ENCODE measurements around the genes CASK, SLC9A7 and RBM10.

GRCh38 chrX:41201200-41201627, 116.0 kb downstream of the USP9X start:
- RRBS = no CpG with 5 or more reads among the region's 3 CpGs

DNA sequence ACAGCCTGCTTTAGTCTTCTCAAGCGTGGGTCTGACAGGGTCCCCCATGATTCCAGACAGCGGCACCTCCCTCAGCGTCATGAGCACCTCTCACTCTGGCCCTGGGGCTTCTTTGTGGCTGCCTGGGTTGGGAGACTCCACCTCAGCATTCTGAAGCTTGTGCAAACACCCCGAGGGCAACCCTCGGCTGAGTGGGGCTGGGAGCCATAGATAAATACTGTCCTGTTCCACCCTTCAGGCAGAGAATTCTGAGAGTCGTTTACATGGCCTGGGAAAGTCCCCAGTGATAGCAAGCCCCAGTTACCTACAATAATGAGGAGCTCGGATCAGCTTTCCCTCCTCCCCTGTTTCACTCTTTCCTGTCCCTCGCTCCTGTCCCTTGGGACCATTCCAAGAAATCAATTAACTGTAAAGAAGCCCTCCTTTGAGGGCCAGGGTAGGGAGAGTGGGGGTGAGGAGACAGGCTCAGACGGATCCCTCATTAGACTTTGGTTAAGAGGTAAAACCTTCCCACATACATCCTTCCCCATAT, 31.6 kb upstream of the DDX3X start:
- RRBS = no CpG with 5 or more reads among the region's 9 CpGs

DNA sequence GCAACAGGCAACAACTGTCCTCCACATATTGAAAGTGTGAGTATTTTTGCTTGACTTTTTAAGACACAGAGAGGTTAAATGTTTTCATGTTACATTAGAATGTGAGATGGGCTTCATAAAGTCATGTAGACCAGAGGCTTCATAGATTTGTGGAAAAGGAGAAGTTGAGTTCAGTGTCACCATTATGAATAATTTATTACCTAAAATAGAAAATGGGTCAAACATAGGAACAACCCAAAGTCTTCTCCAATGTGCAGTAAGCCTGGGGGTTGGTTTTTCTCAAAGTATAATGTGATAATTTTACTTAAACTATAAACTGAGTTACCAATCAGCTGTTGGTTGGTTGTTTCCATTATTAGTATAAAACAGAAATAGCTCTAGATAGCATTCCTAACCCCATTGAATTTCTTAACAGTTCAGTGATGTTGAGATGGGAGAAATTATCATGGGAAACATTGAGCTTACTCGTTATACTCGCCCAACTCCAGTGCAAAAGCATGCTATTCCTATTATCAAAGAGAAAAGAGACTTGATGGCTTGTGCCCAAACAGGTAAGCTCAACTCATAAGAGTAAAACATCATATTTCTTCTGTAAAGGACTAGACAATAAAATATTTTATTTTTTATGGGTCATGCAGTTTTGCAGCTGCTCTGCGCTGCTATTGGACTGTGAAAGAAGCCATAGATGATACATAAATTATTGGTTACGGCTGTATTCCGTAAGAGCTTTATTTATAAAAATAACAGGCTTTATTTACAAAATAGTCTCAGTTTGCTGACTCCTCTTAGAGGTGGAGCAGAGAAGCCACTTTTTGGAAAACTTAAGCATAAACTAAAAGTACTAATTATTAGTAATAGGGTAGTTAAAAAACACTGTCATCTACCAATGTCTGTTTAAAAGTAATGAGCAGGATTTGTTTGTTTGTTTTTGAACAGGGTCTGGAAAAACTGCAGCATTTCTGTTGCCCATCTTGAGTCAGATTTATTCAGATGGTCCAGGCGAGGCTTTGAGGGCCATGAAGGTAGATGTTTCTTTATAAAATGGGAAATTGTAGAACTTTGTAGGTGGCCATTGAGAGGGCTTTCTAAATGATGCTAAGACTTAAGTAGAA, 9.2 kb downstream of the DDX3X start:
- RRBS = no CpG with 5 or more reads among the region's 6 CpGs

- RRBS = no CpG with 5 or more reads among the region's 5 CpGs
Observed at GRCh38 chrX:41346112-41346483, 12.1 kb downstream of the DDX3X start.

GRCh38 chrX:41475635-41476454, 28.7 kb downstream of the NYX start:
- RRBS = 28% methylated on average over 3 of the region's 13 CpGs

- RRBS = no CpG with 5 or more reads among the region's 4 CpGs
Observed at GRCh38 chrX:41573145-41573878, 115.5 kb upstream of the GPR34 start.

DNA sequence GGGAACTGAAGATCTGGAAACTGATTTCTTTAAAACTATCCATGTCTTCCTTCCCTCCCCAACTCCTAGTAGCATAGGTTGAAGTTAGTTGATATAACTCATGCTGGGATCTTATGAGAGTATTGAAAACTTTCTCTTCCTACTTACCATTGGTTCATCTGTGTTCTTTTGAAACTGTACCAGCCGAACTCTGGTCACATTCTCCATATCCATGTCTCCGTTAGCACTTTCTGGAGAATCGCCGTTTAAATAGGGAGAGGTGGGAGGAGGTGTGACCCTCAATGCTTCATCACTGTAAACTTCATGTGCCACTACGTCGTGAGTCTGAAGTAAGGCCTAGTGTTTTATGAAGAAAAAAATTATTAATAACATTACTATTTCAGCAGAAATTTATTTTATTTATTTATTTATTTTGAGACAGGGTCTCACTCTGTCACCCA, 110.6 kb upstream of the GPR34 start:
- RRBS = no CpG with 5 or more reads among the region's 6 CpGs

- RRBS = 14% methylated on average over 87 of the region's 155 CpGs
Observed at GRCh38 chrX:41922881-41923911, at the start of gene CASK. Gene CASK (minus strand): TSS chrX:41923554.

DNA sequence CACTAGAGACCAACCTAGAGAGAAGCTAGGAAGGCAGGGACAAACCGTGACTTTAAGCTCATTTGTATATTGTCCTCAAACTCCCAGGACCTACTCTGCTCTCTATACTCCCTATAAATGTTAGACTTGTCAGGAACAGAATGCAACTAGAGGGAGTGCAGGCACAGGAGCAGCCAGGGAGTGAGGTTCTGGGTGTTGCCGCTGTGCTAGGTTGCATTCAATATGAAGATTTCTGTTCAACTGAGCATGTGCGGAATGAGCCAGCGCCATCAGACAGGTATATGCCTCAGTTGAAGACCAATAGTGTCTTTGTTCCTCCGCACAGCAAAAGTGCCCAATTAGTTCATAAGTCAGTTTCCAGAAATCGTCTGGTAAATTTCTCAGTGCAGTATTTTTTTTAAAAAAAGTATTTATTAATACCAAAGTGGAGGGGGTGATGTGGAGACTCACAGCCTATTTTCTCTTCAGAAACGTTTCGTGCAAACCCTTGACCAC, 1.0 kb upstream of the CASK start:
- RRBS = no CpG with 5 or more reads among the region's 8 CpGs

- RRBS = no CpG with 5 or more reads among the region's 5 CpGs
Observed at GRCh38 chrX:41946104-41946488, 22.7 kb upstream of the CASK start.

GRCh38 chrX:43699971-43700646, 44.0 kb downstream of the MAOA start:
- RRBS = no CpG with 5 or more reads among the region's 4 CpGs

GRCh38 chrX:43973738-43974107, 533 bp upstream of the NDP start:
- RRBS = no CpG with 5 or more reads among the region's 9 CpGs

DNA sequence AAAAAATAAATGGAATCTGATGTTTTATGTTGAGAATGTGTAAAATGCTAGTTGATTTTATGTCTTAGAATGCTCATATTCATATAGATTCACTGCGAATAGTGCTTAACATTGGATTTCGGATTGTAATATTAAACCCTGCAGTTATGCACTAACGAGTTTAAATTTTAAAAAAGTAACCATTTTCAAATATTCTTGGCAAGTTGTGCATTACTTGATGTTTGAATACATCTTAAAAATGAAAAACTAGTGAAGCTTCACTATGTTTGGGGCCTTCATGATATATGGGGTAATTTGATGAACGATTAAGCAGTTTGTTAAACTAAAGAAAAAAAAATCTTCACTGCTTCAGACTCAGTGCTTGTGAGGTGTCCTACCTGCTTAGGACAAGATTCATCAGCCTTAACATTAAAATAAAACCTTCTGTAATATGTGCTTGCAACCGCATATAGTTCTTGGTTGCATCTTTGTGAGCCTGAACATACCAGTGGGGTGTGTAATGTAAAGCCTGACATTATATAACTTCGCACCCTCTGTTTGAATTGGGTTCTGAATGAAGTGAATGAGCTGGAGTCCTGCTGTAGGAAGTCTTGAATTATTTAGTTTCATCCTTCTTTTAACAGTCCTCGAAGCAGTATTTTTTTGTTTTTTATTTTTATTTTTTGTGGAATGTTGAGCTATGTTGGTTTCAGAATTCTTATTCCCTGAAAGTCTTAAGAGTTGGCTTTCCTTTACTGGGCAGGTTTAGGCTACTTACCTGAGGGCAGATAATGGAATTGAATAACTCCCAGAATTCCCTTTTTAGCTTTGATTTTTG, 3.0 kb downstream of the KDM6A start:
- RRBS = no CpG with 5 or more reads among the region's 7 CpGs

DNA sequence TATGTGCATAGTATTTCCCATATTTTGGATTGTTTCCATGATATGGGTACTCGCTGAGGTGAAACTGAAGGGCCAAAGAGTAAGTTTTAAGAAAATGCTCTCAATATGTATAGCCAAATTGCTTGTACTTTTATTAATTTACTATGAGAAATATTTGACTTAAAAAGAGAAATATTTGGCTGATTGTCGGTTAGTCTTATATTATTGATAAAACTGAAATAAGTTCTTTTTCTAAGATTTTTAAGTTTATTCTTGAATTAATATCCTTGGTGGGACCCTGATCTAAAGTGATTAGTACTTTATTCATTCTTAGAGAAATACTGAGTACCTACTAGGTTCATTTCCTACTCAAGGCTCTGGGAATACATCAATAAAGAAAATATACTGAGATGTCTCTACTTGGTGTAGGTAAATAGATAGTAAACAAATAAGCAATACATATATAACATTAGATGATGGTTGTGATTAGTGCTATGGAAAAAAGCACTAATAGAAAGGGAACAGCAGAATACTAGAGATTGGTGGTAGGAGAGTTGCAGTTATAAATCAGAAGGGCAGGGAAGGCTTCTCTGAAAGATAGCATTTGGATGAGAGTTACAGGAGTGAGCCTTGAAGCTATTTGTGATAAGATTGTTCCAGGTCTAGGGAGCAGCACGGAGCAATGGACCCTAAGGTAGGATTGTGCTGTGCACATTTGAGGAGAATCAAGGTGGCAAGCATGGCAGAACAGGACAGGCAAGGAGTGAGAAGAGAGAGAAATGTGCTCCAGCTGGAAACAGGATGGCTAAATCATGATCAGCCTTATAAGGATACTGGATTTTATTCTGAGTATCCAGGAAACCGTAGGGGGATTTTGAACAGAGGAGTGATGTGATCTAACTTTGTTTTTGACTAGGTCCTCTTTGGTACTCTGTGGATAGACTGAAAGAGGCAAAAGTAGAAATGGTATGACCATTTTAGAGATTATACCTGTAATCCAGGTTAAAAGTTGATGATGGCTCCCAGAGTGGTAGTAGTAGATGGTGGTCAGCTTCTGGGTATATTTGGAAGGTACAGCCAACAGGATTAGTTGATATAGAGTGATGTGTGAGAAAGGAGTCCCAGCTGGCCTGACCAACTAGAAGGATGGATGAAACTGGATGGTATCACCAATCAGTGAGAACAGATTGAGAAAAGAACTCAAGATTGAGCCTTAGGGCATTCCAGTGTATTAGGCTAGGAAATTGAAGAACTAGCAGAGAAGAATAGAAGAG, 135.7 kb downstream of the DIPK2B start:
- RRBS = no CpG with 5 or more reads among the region's 4 CpGs

DNA sequence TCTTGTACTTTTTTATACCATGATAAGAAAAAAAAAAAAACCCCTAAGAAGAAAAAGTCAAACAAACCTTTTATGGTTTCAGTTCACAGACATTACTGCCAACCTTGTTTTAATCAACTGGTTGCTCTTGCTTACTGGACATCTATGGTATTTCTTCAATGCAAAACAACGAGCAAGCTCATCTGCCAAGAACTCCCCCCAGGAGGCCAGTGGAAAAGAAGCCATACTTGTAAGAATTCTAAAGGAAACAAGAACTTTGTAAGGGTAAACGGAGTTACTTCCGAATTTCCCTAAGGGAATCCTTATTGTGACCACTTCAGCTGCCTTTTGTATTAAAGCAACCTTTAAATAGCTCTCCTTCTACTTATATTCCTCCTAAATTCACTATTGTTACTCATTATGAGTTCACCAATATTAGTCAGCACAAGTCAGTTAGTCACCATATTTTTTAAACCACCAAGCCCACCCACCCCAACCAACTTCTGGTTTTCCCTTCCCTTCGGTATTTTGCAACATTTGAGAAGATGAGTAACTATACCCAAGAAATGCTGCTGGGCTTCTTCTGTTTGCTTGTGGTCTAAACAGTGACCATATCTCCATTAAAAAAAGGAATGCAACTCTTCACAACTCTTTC, 602.8 kb upstream of the DIPK2B start:
- RRBS = no CpG with 5 or more reads among the region's 4 CpGs

DNA sequence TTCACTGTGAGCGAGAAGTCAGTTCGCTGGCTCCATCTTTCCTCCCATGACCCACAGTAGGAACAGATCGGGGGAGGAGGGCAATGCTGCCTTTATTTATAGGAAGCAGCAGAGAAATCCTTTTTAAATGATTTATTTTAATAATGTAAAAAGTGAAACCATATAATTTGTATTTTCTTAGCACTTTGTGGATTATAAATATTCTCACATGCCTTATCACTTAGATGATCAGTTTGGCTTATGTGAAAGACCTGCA, 129.6 kb upstream of the KRBOX4 start:
- RRBS = no CpG with 5 or more reads among the region's 3 CpGs

DNA sequence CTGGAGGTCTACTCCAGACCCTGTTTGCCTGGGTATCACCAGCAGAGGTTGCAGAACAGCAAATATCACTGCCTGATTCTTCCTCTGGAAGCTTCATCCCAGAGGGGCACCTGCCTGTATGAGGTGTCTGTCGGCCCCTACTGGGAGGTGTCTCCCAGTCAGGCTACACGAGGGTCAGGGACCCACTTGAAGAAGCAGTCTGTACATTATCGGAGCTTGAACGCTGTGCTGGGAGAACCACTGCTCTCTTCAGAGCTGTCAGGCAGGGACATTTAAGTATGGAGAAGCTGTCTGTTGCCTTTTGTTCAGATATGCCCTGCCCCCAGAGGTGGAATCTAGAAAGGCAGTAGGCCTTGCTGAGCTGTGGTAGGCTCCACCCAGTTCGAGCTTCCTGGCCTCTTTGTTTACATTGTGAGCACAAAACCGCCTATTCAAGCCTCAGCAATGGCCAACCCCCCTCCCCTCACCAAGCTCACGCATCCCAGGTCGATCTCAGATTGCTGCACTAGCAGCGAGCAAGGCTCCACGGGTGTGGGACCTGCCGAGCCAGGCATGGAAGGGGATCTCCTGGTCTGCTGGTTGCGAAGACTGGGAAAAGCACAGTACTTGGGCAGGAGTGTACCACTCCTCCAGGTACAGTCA, 38.7 kb downstream of the KRBOX4 start:
- RRBS = no CpG with 5 or more reads among the region's 12 CpGs

GRCh38 chrX:46759054-46759776, at the start of gene SLC9A7:
Gene SLC9A7 (minus strand): TSS chrX:46759118.
- RRBS = 9% methylated on average over 40 of the region's 71 CpGs

DNA sequence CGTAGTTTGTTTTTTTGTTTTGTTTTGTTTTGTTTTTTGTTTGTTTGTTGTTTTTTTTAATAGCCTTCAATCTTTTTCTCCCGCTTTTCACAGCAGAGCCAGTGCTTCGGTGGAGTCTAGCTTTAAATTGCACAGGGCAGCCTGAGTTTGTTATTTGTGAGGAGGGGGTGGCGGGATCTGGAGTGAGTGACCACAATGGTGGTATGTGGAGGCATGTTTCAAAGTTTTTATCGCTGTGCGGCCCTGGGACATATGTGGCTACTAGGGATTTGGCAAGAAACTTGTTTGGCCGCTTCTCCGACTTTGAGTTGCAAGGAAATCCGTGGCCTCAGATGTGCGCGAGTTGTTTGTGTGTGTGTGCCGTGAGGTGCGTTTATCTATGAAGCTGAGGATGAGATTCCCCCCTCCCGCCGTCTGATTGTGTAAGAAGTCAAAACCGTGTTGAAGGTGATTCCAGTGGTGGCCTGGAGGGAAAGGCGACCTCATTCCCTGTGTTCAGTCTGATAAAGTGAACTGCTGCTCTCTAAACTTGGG, 1.4 kb downstream of the JADE3 start:
- RRBS = no CpG with 5 or more reads among the region's 17 CpGs

GRCh38 chrX:47144959-47145975, at the start of gene RBM10:
Gene RBM10 (plus strand): TSS chrX:47145221.
- RRBS = 23% methylated on average over 29 of the region's 67 CpGs

Data from zone of skin (tissue), 1 donor.